ENCODE measurements around the genes NEK2, PACC1, NENF and ANGEL2.

GRCh38 chr1:211570680-211571192 lies 8.2 kb downstream of the SLC30A1 start:
- PRO-cap, 2 experiments, result no peak in any of the 2 experiments

DNA sequence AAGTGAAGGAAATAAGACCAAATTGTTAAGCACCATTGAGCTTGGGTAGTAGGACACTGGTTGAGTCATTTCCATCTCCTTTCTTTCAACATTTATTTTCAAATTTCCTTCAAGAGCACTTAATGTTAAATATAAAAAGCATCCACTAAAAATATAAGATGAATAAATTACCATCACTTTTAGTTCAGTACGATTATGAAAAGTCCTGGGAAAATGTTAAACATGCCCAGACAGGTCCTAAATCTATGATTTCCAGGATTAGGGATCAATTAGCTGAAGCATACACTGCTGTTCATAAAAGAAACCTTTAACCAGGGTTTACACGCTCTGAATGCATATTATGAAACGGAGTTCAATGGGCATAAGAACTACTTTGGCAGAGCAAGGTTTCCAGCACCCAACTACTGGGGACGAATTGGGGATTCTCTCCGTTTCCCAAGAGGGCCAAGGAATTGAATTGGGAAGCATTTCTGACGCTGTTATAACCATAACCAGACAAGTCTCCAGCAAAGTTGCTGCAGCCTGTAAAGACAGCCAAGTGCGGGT lies 1.7 kb downstream of the SLC30A1 start:
- PRO-cap, 2 experiments, result peak in 1 of 2 experiments; most common plus-strand start position 336 of the sequence (in 1); most common minus-strand start position 333 of the sequence (in 1)

GRCh38 chr1:211674979-211676265 lies at the start of gene NEK2:
NEK2 (minus strand) TSS chr1:211675621.
- PRO-cap, 2 experiments, result peak in 2 of 2 experiments; most common plus-strand start chr1:211675792 (in 2); most common minus-strand start chr1:211675621 (in 1)

DNA sequence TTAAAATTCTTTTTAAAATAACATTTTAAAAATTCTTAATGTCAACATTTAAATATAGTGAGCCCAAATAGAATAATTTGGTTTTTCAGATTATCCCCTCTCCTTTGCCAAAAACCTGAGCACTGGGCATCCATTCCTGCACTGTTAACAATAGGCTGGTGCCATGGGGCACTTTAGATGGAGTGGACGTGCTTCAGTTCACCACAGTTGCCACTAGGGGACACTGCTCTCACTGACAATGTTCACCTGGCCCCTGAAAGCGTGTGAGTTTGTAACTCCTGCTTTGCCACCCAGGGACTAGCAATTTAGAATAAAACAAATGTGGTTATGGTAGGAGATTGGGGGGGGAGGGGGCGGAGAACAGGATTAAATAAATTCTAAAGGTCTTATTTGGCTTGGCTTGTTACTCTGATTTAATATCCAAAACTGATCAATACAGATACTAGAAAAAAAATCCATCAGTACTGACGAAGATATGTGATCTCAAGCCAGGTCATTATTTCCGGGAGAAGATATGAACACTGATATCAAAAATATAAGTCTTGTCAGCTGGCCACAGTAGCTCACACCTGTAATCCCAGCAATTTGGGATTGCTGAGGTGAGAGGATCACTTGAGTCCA lies 23.3 kb downstream of the INTS7 start:
- PRO-cap, 2 experiments, result no peak in any of the 2 experiments

DNA sequence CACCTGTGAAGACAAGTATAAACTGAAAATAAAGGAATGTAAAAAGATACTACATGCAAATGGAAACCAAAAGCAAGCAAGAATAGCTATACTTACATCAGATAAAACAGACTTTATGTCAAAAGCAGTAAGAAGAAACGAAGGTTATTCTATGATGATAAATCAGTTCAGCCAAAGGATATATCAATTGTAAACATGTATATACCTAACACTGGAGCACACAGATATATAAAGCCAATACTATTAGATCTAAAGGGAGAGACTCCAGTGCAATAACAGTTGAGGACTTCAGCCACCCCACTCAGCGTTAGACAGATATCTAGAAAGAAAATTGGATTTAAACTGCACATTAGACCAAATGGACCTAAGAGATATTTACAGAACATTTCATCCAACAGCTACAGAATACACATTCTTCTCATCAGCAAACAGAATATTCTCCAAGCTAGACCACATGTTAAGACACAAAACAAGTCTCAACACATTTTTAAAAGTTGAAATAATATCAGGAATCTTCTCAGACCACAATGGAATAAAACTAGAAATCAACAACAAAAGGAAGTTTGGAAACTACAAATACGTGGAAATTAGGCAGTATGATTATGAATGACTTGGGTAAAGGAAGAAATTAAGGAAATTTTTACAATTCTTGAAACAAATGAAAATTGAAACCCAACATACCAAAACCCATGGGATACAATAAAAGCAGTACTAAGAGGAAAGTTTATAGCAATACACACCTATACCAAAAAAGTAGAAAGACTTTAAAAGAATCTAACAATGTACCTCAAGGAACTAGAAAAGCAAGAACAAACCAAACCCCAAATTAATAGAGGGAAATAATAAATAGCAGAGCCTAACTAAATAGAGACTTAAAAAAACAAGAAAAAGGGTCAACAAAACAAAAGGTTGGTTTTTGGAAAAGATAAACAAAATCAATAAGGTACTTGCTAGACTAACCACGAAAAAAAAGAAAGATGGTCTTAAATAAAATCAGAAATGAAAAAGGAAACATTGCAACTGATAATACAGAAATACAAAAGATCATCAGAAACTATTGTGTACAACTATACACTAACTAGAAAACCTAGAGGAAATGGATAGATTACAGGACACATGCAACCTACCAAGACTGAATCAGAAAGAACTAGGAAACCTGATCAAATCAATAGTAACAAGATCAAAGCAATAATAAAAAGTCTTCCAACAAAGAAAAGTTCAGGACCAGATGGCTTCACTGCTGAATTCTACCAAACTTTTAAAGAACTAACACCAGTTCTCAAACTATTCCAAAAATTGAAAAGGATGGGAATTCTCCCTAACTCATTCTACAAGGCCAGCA lies 22.8 kb downstream of the DTL start:
- PRO-cap, 2 experiments, result no peak in any of the 2 experiments

DNA sequence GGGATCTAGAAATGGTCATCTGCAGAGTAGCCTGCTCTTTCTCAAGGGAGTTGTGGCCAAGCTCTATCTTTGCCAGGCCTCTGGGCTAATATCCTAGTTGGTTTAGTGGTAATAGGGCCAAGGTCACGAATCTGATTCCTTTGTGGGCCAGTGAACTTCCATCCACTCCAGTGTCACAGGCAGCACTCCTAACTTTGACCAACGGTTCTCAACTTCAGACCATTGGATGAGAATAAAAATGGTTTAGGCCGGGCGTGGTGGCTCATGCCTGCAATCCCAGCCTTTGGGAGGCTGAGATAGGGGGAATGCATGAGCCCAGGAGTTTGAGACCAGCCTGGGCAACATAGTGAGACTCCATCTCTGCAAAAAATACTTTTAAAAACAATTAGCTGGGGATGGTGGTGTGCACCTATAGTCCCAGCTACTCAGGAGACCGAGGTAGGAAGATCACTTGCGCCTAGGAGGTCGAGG lies 28.0 kb upstream of the PPP2R5A start:
- PRO-cap, 2 experiments, result no peak in any of the 2 experiments

- PRO-cap, 2 experiments, result no peak in any of the 2 experiments
Observed at GRCh38 chr1:212295435-212296306, 10.5 kb downstream of the PPP2R5A start.

GRCh38 chr1:212414226-212415403 lies at the start of gene PACC1:
PACC1 (minus strand) TSS chr1:212414886.
- PRO-cap, 2 experiments, result peak in 2 of 2 experiments; most common plus-strand start chr1:212415073 (in 1); most common minus-strand start chr1:212414821 (in 1)

DNA sequence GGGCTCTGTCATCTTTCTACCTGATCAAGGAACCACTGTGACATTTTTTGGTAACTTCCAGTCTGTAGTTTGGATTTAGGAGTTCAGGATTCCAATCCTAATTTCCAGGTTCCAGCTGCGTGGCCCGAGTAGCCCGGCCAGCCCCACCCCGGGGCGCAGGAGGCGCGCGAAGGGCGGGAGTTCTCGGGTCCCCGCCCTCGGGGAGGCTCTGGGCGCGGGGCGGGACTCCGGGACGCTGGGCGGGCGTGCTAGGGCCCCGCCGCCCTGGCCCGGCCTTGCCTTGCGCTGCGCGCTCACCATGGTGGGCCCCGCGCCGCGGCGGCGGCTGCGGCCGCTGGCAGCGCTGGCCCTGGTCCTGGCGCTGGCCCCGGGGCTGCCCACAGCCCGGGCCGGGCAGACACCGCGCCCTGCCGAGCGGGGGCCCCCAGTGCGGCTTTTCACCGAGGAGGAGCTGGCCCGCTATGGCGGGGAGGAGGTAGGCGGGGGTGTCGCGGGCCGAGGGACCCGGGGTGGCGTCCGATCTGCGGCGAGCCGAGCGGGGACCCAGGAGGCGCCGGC lies at the start of gene NENF:
TSS of gene NENF (plus strand) at position 275 of the 558 bp plus-strand sequence.
- PRO-cap, 2 experiments, result peak in 2 of 2 experiments; most common plus-strand start position 225 of the sequence (in 2); most common minus-strand start position 150 of the sequence (in 1)

DNA sequence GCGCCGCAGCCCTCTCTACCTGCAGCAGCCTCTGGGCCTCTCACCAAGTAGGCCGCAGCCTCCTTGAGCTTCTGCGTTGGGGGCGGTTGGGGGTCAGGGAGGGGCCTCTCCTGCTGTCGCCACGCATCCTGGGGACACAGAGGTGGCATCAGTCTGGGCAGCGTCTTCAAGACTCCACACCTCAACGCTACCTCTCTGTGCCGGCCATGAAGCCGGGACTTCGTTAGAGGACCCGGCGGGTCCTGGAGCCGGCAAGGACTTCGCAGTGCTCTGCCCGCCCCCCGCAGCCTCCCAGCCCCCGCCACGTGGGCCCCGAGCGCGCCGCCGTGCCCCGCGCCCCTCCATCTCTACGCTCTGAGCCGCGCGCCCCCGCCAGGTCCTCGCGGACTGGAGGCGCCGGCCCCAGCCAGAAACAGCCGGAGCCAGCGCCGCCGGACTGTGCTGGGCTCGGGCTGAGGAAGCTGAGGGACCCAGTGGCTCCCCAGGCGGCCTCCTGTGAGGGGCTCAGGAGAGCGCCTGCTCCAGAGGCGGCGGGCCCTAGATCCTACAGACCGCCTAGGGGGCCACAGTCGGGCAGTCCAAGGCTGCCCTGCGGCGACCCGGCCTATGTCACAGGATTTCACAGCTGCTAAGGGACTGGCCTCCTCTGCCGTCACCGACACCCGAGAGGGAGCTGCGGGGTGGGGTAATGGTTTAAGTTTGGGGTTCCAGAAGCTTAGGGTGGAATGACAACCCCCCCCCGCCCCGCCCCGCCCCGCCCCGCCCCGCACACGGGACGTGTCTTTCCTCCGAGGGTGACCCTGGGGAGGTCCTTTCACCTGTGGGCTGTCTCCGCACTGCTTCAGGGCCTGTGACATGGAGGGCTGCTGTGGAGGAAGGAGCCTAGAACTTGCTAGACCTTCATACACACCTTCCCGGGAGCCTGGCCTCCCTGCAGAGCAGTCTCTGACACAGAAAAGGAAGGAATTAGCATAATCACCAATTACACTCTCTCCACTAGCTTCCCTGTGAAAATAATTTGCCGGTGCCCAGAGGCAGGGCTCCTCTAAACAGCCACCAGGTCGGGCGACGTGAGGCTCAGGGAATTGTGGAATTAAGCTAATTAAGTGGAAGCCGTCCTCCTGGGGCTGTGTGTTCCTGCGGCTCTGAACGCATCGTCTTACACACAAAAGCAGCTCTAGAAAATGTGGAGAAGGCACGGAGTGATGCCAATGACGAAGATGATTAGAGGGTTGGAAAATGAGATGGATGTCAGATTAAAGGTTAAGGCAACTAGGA lies 82.2 kb downstream of the NENF start:
- PRO-cap, 2 experiments, result no peak in any of the 2 experiments

DNA sequence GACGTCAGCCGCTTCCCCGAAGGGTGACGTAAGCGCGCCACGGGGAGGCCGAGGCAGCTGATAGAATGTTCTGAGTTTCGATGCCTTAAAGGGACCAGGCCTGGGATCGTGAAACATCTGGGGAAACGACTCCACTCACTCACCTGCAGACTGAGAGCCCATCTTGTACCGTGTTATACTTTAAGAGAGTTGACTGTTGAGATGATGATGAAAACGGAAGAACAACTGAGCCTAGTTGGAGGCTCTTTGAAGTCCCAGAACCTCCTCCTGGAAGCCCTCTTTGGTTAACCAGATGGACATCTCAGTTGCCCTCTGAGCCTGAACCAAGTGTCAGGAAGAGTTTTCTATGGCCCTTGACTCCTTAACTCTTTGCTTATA lies 49.5 kb upstream of the ATF3 start:
- PRO-cap, 2 experiments, result peak in 2 of 2 experiments; most common plus-strand start position 88 of the sequence (in 2)

DNA sequence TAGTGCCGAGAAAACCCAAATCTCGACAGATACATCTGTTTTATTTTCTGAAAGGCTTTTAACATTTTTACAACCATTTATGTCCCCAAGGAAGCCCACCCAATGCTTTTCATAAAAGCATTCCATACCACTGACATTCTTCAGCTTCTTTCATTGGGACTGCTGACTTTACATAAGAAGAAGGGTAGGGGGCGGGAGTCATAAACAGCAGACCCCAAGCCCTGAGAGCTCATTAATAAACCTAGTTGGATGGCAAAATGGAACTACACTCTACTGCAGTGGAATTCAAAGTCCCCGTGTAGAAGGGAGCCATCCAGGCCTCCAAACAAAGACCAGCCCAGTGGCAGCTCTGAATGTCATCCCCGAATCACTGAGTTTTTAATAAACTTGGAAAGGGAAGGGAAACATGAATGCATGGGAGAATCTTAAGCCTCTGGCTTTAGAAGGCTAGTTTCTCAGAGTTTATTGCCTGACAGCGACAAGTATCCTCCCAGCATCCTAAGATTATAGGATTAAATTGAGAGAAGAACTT lies 3.6 kb downstream of the ATF3 start:
- PRO-cap, 2 experiments, result no peak in any of the 2 experiments

DNA sequence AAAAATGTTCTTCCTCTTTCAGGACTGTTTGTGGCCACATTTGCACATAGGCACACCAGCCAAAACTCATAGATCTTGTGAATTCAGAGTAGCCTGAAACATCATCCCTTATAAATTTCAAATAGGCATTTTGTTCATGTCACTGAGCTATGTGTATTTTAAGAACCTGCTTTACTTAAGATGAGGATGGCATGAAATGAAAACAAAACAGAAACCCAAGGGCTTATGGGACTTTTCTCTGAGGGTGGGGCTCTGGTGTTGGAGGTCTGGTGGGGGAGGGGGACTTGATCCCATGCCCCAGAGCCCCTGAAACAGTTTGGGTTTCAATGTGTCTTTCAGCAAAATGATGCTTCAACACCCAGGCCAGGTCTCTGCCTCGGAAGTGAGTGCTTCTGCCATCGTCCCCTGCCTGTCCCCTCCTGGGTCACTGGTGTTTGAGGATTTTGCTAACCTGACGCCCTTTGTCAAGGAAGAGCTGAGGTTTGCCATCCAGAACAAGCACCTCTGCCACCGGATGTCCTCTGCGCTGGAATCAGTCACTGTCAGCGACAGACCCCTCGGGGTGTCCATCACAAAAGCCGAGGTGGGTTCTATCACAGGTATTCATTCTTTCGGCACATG lies 6.2 kb downstream of the ATF3 start:
- PRO-cap, 2 experiments, result no peak in any of the 2 experiments

- PRO-cap, 2 experiments, result no peak in any of the 2 experiments
Observed at GRCh38 chr1:212635529-212636208, 11.4 kb downstream of the GARIN4 start.

GRCh38 chr1:212667163-212668297 lies 32.1 kb downstream of the BATF3 start:
- PRO-cap, 2 experiments, result peak in 2 of 2 experiments; most common plus-strand start chr1:212667850 (in 1); most common minus-strand start chr1:212667985 (in 1)

DNA sequence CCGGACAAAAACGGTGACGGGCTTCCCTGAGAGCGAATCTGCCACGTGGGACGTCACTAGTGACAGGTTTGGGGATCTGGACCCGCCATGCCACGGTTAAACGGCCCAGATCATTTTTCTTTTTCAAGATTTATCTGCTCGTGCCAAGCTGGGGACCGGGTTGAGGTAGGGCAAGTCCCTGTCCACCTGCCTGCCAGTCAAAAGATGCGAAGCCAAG lies 872 bp upstream of the BATF3 start:
- PRO-cap, 2 experiments, result peak in 1 of 2 experiments; most common plus-strand start position 35 of the sequence (in 1)

- PRO-cap, 2 experiments, result no peak in any of the 2 experiments
Observed at GRCh38 chr1:212914156-212914455, 36.2 kb upstream of the VASH2 start.

DNA sequence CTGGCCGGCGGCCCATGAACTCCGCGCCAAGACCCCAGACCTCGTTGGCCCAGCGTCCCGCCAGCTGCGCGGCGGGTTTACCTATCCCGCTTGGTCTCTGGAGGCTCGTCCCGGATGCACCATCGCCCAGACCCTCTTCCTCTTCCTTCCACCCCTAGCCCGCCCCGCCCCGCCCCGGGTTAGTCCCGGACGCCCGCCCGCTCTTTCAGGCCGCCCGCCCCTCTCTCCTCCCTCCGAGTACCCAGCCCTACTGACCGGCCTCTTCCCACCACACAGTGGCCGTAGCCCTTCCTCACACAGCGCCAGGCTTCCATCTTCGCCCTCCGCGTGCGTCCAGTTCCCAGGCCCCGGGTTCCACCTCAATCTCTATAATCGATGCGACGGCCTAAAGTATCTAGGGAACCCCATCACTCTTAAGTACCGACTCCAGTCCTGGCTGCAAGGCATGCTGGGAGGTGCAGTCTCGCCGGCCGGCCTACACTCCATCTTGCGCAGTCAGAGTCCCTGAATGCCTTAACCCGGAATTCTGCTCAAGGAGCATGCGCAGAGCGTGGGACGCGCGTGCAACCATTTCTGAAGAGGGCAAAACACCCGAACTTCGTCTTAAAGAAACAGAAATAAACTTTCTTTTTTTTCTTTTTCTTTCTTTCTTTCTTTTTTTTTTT lies at the start of gene ANGEL2:
TSS of gene ANGEL2 (minus strand) at position 510 of the 665 bp plus-strand sequence.
- PRO-cap, 2 experiments, result peak in 2 of 2 experiments; most common plus-strand start position 182 of the sequence (in 1); most common minus-strand start position 497 of the sequence (in 2)

DNA sequence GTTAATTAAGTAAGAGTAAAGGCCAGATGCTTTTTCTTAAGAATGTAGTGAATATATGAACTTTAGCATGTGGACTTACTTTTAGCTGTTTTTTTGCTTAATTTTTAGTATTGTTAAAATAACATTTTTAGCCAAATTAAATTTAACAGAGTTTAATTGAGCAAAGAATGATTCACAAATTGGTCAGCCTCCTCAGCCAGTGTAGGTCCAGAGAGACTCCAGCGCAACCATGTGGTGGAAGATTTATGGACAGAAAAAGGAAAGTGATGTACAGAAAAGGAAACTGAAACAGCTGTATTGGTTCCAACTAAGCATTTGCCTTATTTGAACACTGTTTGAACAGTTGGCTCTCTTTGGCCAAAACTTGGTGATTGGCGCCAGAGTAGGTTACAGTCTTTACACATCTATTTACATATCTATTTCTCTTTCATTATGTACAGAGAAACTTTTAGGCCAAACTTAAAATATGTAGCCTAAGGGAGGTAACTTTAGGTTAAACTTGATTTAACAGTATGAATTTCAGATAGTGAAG lies 19.3 kb downstream of the RPS6KC1 start:
- PRO-cap, 2 experiments, result no peak in any of the 2 experiments

DNA sequence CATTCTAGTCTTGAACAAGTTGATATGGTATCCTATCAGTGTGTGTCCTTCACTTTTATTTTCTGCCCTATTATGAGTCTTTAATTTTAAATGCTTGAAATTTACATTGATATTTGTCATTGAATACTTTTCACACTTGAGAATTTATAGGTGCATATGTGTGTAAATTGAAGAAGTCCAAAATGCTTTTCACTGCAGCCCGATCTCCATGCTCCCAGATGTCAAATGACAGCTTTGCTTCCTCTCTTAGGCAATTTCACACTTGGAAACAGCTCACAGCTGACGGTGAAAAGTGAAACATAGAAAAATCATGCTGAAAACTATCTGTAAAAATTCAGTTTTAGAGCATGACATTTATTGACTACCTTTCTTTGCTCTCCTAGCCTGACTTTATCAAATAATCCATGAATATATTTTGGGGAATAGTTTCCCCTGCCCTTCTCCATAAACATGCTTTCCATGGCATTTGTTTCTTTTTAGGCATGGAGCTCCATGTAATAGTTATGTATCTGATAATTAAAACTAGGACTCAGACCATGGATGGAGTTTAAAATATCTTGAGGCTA lies 196.0 kb downstream of the RPS6KC1 start:
- PRO-cap, 2 experiments, result peak in 1 of 2 experiments; most common plus-strand start position 276 of the sequence (in 1); most common minus-strand start position 230 of the sequence (in 1)

All from Metastatic Liver Carcinoma in the Lung (tissue), 2 donors.